ENCODE measurements around the gene RNF146.

- PRO-cap, result bidirectional peak, plus-strand start at chr6:125780425, minus-strand start at chr6:125780322
- RAMPAGE, long total RNA, 2 experiments, result no peak in any of the 2 experiments
Observed at GRCh38 chr6:125780221-125780585, 10.6 kb upstream of the NCOA7 start.

DNA sequence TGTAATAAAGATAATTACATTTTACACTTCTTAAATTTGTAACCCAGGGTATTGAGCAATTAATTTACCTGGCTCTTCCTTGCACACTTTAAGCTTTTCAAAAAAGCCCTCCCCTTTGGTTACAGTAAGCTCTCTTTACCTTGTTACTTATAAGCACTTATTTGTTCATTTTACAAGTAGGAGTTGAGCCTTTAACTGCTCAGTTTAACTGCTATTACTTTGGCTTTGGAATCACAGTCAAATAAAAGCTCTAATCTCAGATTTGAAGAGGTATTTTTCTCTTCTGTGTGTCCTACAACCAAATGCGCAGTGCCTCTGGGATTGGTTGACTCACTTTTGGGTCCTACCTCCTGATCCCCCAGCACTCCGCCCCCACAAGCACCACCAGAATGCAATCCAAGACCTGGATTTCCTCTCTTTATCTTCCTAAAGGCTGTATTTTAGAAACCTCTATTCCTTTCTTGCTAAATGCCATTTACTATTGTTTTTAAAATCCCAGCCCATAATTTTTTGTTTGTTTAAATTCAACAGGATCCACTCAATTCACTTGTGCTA is 2.5 kb downstream of the NCOA7 start:
- PRO-cap, result no peak
- RAMPAGE, long total RNA, 2 experiments, result no peak in any of the 2 experiments

- PRO-cap, result no peak
- RAMPAGE, long total RNA, 2 experiments, result no peak in any of the 2 experiments
Observed at GRCh38 chr6:125802925-125803478, 12.2 kb downstream of the NCOA7 start.

DNA sequence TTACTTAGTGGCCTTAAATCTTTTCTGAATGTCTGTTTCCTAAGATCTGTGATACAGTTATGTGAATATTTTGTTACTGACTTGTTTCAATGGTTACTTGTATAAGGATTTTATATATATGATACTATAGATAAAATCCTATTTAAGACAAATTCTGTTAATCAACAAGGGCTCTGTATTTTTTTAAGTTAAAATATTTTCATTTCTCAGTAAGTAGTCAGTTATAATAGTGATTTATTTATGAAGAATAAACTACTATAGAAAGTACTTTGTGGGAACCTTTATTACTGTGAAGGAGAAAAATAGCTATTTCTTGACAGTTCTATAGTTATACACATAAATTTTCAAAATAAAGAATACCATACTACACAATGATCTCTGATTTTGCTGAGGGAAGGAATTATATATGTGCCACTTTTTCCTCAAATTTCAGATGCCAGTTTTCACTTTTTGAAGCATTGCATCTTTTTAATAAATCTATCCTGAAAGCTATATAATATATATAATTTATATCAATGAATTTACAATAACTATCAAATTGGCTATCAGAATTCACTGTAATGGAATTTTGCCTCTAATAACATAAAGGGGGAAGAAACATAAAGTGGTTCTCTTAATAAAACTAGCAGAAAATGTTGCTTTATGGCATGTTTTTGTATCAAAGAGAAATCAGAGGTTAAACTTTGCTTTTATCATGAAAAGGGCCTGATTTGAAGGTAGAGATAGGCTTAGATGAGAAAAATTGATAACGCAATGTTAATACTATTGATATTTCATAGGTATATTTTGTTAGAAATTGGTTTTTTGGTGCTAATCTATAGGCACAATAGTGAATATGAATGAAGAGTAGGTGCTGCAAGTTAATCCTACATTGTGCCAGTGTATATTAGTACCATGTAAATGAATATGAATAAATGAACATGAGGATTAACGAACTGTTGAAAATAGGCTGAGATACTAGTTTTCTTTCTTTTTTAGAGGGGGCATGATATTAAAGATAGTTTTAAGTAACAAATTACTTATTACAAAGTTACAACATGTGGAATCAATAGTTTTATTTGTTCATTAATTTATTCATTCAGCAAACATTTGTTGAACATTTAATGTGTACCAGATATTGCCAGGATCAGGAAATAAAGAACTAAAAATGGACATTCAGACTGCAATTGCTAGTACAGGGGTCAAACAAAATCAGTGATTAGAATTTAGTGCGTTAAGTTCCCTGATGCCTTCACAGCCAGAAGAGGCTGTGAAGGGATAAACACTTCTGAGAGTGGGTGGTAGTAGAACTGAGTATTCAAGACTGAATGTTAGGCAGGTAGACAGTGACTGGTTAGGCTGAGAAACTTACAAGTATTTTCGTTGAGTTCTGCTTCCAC is 8.1 kb upstream of the TRMT11 start:
- PRO-cap, result no peak
- RAMPAGE, long total RNA, 2 experiments, result no peak in any of the 2 experiments

GRCh38 chr6:125989713-125990266 is 3.5 kb downstream of the TRMT11 start:
- PRO-cap, result no peak
- RAMPAGE, long total RNA, 2 experiments, result no peak in any of the 2 experiments

GRCh38 chr6:126054203-126055131 is 68.1 kb downstream of the TRMT11 start:
- PRO-cap, result no peak
- RAMPAGE, long total RNA, 2 experiments, result no peak in any of the 2 experiments

DNA sequence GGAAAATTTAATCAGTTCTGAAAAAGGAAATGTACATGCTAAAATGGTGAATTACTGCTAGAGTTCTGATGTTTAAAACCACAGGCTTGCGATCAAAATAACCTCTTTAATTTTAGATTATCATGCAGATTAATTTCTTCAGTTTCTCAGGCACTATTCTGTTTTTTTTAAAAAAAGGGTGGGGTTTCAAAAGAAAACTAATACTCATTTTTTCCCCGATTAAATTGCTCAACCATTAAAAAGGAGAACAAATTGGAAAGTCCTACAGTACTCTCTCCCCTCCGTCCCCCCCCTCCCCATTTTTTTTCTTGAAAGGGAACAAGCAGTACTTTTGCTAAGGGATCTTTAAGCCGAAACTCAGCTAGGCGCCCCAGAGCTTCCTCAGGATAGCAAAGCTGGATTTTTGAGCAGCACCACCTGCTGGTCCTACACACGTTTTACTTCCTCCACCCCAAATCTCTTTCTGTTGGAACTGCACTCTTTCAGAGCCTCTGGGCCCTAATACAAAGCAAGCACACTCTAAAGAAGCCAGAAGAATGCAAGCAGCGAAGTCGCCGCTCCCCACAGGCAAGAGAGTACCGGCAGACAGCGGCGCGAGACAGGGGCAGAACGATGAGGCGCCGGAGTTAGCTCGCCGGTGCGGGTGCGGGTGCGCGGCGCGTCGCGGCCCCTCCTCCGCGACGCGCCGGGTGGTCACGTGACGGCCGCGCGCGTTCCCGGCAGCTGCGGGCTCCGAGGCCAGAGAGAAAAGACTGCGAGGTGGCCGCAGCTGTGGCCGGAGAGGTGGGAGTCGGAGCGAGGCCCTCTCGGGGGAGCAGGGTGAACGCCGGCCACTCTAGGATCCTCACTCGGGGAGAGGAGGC is at the start of gene RNF146:
Gene RNF146 (plus strand): TSS at position 722 of the 863 bp plus-strand sequence.
- PRO-cap, result unidirectional peak, plus-strand start at position 341 of the sequence; bidirectional peak, plus-strand start at position 722 of the sequence, minus-strand start at position 627 of the sequence
- RAMPAGE, long total RNA, 2 experiments, result start-site peak on the plus strand in 2 of 2 experiments, centred at positions 740 to 741 of the sequence, 91 to 373 reads per replicate

GRCh38 chr6:127545872-127546121 is 31.2 kb upstream of the C6orf58 start:
- PRO-cap, result no peak
- RAMPAGE, long total RNA, 2 experiments, result no peak in any of the 2 experiments

- PRO-cap, result no peak
- RAMPAGE, long total RNA, 2 experiments, result no peak in any of the 2 experiments
Observed at GRCh38 chr6:128222360-128222946, 297.9 kb downstream of the PTPRK start.

DNA sequence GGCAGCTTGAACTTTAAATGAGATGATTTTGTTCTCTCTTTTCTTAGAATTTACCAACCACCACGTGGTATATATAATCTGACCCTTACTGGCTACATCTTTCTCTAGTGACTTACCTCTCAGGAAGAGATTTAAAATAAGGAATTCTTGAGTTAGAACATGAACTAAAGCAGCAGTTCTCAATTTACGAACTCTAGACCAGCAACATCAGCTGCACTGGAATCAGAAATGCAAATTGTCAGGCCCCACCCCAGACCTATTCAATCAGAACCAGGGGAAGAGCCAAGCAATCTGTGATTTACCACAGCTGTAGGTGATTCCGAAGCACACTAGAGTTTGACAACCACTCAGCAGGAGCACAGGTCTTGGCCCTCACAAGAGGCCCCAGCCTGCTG is 279.3 kb downstream of the PTPRK start:
- PRO-cap, result no peak
- RAMPAGE, long total RNA, 2 experiments, result no peak in any of the 2 experiments

DNA sequence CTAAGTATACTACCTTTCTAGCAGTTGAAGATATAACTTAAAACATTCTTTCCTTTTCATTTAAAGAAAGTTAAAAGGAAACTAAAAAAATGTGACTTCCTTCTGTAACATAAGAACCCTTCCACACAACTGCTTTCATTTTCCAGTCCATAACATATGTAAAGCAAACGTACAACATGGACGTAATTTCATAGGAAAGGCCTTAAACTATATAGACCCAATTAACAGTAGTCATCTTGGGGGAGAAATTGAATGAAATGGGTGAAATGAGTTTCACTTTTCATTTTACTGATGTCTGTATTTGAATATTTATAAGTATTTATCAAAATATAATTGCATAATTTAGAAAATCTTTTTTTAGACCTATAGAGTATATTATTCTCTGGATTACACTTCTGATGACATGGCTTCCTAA is 260.6 kb downstream of the PTPRK start:
- PRO-cap, result no peak
- RAMPAGE, long total RNA, 2 experiments, result no peak in any of the 2 experiments

- PRO-cap, result no peak
- RAMPAGE, long total RNA, 2 experiments, result no peak in any of the 2 experiments
Observed at GRCh38 chr6:128280166-128280518, 240.3 kb downstream of the PTPRK start.

- PRO-cap, result no peak
- RAMPAGE, long total RNA, 2 experiments, result no peak in any of the 2 experiments
Observed at GRCh38 chr6:128371200-128371783, 149.1 kb downstream of the PTPRK start.

- PRO-cap, result no peak
- RAMPAGE, long total RNA, 2 experiments, result no peak in any of the 2 experiments
Observed at GRCh38 chr6:128398048-128398394, 122.4 kb downstream of the PTPRK start.

GRCh38 chr6:128472218-128473188 is 47.9 kb downstream of the PTPRK start:
- PRO-cap, result no peak
- RAMPAGE, long total RNA, 2 experiments, result no peak in any of the 2 experiments

DNA sequence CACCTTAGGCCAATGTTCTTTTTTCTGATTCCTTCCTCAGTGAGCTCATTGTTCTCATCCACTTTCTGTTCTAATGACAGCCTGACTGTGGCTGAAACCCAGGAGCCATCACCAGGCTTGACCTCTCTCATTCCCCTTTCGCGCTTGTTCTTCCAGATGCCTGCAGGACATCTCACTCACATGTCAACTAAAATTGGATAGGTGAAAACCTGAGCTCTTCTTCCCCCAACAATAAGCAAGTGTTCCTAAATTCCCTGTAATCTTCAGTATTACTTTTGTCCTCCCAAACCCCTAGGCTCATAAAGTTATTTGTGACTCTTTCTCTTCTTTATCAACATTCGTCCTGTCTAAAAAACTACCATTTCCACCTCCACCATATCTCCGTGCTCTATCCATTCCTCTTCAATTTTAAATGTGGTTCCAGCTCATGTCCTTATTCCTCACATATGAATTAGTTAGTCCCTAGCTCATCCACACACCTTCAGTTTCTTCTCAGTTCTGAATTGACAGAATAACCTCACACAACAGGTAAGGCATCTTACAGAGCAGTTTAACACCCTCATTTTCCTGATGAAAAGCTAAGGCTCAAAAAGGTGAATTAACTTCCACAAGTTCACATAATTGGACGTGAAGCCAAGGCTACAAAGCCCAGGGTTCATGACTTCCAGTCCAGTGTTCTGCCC is 40.2 kb downstream of the PTPRK start:
- PRO-cap, result no peak
- RAMPAGE, long total RNA, 2 experiments, result no peak in any of the 2 experiments

GRCh38 chr6:128517277-128517830 is 3.0 kb downstream of the PTPRK start:
- PRO-cap, result no peak
- RAMPAGE, long total RNA, 2 experiments, result no peak in any of the 2 experiments

DNA sequence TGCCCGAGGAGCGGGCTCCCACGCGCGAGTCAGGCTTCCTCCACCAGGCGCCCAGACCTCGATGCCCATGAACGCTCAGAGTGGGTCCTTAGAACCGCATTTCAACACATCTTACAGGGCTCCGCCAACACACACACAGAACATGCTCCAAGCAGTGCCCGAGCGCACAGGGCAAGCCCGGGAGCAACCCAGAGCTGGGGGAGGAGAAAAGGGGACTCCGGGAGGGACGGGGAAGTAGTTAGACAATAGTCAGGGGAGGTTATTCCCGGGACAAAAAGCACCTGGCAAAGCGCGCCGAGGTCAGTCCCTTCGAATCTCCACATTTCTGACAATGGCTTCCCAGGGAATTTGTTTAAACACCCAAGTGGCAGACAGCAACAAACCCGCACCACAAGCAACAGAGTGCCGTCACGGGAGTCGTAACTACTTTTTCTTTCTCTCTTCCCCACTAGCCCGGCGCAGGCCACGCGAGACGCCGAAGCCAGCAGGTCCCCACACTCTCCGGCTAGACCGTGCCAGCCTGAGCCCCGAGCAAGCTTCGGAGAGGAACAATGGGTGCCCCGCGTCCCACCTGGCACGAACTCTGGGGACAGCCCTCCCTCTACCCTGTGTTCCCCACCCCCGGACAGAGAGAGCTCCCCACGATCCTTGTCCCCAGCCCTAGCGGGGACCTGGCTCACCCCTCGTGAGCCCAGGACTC is 725 bp downstream of the PTPRK start:
- PRO-cap, result no peak
- RAMPAGE, long total RNA, 2 experiments, result no peak in any of the 2 experiments

- PRO-cap, result no peak
- RAMPAGE, long total RNA, 2 experiments, result no peak in any of the 2 experiments
Observed at GRCh38 chr6:129232550-129233187, 349.7 kb downstream of the LAMA2 start.

DNA sequence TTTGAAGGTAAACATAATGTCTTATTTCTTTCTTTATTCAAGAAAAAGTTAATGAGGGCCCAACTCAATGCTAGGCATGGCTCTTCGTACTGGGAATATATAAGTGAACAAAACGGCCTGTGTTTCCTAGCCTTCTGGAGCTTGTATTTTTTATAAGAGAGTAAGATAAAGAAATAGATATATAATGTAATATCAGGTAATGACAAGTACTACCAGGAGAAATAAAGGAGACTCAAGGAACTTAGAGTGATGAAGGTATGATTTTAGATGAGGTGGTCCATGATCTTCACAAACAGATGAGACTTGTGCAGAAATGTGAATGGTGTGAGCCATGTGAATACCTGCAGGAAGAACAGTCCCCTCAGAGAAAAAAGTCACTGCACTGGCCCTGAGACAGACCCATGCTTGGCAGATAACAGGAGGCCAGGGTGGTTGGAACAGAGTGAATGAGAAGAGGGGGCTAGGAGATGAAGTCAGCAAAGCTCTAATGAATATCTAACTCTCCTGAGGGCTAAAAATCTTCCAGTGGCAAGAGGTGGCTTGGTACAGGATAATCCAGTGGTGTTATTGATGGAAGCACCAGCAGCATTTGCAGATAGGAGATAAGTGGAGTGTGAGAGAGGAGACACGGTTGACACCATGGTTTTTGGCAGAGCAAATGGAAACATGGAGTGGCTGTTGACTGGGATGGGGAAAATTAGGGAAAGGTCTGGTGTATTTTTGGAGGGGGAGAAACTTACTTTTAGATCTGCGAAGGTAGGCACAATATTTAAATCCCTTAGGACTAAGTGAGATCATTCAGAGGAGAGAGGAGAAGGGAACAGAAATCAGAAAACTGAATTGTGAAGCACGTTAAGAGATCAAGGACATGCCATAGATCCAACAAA is 363.1 kb downstream of the ARHGAP18 start:
- PRO-cap, result no peak
- RAMPAGE, long total RNA, 2 experiments, result no peak in any of the 2 experiments